Neuron (in vitro differentiated cells): ENCODE measurements around a stretch of chrX.

- PRO-cap: no peak
Measured at GRCh38 chrX:38164946-38165478, 55.7 kb downstream of the SRPX start.

- PRO-cap: no peak
Measured at GRCh38 chrX:38336475-38337001, 9.2 kb upstream of the RPGR start.

DNA sequence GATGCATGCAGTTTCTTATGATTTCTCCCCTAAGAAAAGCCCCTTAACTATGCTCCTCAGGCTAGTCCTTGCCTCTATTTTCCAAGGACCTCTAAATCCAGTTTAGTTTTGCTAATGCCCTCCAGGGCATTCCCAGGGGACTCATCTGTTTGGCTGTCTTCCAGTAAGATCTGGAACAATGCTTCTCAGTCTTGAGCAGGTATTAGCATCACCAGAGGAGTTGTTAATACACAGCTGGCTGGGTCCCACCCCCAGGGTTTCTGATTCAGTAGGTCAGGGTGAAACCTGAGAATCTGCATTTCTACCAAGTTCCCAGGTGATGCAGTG, 56.9 kb downstream of the OTC start:
- PRO-cap: no peak

DNA sequence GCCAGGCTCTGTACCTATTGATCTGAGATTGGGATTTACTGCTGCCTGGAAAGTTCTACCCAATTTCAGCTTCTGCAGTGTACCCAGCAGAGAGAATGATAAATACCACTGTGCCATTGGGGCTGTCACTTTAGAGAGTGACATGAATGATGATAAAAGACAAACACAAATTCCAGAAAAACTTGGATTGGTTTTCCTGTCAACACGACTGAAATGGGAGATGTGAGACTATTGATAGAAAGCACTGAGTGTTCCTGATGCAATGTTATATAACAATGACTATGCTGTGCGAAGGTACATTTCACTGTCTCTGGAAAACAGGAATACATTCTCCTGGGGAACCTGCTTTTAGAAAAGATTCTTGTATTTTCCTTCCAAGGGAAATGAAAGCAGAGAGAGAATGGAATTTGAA, 49.6 kb downstream of the MID1IP1 start:
- PRO-cap: no peak

GRCh38 chrX:39174371-39175487, 373.5 kb downstream of the MID1IP1 start:
- PRO-cap: no peak

GRCh38 chrX:39572043-39572268, 525.8 kb downstream of the BCOR start:
- PRO-cap: no peak

GRCh38 chrX:39645023-39645408, 452.7 kb downstream of the BCOR start:
- PRO-cap: no peak

DNA sequence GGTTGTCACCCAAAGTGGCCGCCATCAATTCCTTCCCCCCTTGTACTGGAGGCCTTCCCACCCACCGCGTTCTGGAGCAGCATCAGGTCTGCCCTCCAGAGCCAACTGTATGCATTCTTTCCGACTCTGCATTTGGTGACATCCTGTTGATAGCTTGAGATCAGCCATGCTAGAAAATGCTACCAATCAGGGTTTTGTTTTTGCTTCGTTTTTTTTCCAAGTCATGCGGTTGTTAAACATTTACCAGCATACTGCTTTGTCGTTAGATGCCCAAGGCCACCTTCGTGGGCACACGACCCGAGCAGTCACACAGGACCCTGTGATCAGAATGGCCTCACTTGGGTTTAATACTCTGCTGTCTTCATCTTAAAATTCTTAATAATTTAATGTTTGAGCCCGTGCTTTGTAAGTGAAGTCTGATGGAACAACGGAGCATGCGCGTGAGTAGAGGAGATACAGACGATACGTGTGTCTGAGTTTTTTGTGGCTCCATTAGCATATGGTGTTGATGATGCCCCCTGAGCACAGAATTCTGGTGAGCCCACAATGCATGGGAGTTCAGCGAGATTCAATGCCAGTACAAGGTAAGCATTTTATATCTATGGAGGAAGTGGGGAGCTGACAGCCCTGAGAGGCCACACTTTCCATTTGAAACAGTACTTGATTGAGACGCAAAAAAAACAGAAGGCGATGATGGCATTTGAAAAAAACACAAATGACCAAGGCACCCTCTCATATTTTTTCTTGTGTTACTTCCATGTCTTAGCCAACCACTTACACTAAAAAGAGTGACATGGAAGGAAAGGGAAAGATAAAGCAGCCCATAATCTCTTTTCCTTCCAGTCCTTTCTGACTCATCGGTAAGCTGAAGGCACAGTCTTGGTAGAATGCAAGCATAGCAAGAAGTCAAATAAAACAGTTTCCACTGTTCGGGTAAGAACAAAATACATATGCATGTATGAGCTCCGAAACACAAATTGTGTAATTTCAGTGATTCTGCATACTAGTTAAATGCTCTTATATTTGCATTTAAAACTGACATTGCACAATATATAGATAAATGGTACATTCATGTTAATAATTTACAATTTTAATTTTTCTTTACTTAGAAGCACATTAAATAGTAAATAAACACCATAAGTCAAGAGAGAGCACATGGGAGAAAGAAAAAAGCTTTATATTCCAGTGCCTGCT, 323.5 kb downstream of the BCOR start:
- PRO-cap: no peak

DNA sequence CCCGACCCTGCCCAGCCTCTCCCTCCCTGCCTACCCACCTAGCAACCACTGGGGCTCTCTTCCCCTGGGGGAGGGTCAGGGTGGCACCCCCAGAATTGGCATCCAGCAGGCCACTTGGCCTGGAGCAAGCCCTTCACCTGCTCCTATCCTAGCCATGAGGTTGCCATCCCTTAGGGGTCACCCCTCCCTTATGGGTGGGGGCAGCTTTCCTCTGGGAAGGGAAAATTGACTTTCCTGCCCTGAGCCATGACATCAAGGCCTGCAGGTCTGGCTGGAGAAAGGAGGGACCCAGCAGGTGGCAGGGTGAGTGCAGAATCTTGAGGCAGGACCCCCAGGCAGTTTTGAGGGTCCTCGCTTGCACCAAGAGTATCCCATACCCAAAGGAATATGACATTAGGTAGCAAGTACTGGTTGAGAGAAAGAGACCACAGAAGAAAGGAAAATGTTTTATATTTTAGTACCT, 300.4 kb downstream of the BCOR start:
- PRO-cap: no peak

GRCh38 chrX:39808134-39808909, 289.4 kb downstream of the BCOR start:
- PRO-cap: no peak

DNA sequence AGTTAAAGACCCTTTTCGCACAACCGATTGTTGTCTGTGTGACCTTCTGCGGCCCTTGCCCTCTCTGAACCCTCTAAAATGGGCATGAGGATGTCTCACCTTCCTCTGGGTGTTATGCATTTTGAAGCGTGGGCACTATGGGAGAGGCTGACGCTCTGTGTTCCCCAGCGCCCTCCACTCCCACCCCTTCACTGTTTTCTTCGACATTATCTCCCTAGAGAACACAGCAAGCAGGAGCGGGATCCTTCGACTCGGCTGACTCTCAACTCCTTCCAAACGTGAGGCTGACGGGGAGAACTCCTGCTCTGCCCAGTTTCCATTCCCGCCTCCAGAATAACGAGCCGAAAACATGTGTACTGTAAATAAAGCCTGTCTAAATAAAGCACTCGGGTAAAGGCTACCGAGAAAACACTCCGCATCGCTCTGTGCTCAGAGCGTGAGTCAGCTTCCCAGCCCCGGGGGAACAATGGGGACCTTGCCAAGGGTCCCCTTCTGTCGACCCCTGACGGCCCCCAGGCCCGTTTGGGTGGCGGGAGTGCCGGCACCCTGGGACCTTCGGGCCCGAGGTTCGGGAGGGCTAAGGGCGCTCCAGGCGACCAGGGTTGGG, 85.9 kb downstream of the BCOR start:
- PRO-cap: bidirectional peak, plus-strand start outside the sequence, minus-strand start at position 442 of the sequence

DNA sequence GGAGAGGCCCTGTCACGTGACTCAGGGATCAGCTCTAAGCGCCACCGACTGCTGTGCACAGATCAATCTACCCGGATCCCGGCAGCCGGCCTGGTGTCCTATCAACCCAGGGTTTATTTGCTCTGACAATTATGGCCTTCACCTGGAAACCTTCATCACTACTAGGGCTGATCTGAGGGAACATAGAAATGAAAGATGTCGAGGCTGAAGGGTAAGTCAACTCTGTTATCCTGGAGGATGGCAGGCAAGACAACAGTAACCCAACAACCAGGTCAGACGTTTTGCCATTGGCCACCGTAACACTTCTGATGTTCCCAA, 38.9 kb downstream of the BCOR start:
- PRO-cap: no peak

DNA sequence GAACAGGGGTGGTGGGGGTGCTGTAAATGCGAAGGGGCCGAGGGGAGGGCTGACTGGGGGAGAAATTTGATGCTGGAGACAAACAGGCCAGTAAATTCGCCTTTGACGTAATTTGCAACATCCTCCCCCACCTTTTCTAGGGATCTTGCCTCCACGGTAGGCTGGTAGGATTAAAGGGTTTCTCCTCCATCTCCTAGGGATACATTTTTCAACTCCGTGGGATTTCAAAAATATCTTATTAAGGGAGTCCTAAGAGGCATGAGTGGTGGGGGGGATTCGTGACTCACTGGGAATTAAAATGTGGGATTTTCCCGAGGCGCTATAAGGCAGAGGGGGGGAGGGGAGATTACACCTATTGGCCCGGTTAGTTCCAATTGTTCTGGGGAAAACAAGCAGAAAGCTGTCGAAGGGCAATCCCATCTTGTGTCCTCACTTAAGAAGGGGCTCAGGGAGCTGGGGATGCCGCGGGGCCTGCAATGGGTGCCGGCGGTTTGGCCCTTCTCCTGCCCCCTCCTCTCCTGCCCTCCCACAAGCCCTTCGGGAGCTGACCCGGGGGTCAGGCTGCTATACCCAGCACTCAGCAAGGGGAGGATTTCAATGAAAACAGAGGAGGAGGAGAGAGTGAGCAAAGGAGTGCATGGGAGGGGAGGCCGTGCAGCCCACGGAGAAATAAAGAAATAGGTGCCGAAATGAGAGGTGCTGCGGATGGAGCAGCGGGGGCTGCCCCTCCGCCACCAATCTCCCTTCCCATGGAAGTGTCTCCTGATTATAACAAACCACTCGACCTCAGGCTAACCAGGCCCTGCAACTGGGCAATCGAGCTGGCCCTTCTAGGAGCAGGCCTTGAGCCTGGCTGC, 3.2 kb upstream of the BCOR start:
- PRO-cap: no peak

GRCh38 chrX:40153893-40154647, 56.3 kb upstream of the BCOR start:
- PRO-cap: bidirectional peak, plus-strand start at chrX:40153993, minus-strand start at chrX:40154010; bidirectional peak, plus-strand start at chrX:40154312, minus-strand start at chrX:40154232; bidirectional peak, plus-strand start at chrX:40154463, minus-strand start at chrX:40154433

DNA sequence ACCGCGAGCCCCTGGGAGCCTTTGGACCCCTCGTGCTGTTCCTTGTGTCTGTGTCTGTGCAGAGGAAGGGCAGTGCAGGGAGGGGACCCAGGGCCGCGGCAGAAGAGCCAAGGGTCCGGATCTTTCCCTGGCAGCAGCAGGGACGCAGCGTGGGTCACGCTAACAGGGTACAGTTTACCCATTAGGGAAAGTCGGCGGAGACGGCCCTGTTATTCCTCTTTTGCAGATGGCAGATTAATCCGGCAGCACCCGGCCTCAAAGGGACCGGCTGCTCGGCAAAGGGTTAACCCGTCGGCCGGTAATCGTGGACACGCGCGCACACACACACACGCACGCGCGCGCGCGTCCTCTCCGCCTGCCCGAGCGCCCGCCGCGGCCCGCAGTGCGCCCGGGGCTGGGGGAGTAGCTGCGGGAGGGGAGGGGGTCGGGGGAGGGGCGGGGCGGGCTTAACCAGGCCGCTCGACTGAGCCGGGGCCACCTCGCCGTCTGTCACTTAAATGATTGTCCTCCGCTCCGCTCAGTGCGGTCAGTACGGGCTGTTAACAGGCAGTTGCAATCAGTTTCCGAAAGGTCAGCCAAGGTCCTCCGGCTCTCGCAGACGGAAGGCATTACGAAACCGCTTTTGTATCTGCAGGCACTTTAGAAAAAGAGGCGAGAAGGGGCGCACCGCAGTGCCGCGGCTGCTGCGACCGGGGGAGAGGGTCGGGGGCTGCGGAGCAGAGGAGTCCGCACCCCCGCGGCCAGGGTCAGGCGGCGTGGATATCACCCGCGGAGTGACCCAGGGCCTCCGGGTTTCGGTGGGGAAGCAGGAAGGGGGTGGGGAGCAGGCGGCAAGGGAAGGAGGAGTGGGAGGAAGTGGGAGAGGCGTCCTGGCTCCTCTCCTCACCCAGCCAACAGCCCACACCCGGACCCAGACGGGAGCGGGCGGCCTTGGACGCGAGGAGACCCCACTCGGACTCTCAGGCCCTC, 57.2 kb upstream of the BCOR start:
- PRO-cap: bidirectional peak, plus-strand start at position 72 of the sequence, minus-strand start at position 52 of the sequence; bidirectional peak, plus-strand start at position 225 of the sequence, minus-strand start at position 324 of the sequence; bidirectional peak, plus-strand start at position 492 of the sequence, minus-strand start at position 384 of the sequence

DNA sequence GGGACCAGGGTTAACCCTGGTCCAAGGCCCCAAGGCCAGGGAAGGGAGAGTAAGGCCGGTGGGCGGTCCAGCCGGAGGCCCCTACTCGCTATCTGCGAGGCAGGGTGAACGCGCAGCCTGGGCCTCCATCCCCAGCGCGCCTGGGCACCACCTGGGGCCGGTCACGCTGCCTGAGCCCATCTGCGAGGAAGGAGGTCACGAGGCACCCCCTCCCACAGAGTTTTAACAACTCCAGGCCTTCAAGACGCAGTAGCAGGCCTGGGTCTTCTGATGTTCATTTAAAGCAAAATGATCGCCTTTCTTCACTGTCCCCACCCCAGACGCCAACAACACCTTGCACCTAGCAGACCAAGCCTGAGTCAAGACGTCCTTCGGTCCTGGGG, 72.1 kb upstream of the BCOR start:
- PRO-cap: no peak

DNA sequence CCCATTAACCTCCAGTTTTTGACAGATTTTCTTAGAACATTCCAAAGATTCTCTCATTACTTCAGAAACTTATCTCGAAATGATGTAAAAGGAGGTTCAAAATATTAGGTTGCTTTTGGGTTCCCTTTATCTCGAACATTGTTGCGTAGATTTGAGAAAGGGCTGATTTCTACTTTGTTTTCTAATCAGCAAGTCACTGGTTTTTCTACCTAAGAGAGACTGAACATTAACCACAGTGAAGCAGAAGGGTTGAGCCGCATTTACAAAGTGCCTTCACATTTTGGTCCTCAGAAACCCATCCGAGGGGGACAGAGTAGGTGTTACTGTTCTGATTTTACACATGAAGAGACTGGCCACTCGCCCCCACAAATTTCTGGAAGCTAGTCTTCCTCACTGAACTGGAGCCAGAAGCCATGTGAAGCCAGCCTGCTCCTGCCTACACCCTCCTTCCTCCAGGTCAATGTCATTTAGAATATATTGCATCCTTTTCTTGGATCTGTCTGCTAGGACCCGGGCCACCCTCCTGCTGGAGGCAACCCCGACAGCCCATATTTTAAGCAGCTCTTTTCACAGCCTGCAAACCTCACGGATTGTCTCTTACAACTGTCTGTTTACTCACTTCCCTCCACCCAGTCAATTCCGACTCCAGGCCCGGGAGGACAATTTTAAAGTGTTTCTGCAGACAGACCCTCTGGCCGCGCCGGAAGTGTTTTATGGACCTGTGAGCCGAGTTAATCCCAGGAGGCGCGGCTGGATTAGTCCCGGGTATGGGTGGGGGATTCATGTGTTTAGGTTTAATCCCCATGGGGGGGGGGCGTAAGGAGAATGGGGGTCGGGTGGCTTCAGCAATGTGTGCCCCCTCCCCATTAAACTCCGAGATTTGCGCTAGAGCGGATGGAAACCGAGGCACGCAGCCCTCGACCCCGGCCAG, 73.2 kb upstream of the BCOR start:
- PRO-cap: no peak

DNA sequence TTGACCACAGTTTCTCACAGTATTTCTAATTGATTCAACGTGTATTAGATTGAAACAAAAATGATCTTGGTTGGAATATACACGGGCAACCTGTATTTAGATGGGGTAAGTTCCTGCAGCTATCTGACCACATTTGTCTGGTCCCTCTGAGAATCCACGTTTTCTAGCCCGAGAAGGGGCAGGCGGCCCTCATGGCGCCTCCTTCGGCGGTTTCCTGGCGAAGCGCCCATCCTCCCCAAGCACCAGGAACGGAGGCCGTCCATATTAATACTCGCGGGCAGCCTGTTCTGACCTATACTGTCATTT, 77.0 kb upstream of the BCOR start:
- PRO-cap: bidirectional peak, plus-strand start outside the sequence, minus-strand start at position 165 of the sequence

DNA sequence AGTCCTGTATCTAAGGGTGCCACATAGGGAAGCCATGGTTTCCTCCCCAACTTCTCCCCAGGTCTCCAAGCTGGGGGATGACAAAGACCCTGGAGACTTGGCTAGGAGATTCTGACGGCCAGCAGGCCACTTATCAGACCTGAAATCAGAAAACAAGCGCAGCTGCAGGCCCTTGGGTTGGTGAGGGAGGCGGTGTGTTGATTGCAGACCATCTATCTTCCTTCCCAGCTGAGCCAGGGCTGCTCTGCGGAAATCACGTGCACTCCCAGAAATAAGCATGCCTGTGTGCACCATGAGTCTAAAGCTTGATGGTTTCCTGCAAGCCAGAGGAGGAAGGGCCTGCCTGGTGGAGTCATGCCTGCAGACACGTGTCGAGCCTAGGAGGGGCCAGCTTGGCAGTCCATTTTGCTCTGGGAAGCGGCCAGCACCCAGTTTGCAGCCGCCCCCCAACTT, 175.6 kb upstream of the BCOR start:
- PRO-cap: no peak

GRCh38 chrX:40582728-40583385, 2.1 kb downstream of the ATP6AP2 start:
- PRO-cap: no peak